Camera-type eye (tissue), 1 donor: ENCODE measurements around the genes URGCP and OGDH.

GRCh38 chr7:43695222-43695841 is 34.0 kb downstream of the COA1 start:
- RAMPAGE, long total RNA: no peak

- RAMPAGE, long total RNA: no peak
These were observed 25.5 kb downstream of the COA1 start for GRCh38 chr7:43703512-43704460.

DNA sequence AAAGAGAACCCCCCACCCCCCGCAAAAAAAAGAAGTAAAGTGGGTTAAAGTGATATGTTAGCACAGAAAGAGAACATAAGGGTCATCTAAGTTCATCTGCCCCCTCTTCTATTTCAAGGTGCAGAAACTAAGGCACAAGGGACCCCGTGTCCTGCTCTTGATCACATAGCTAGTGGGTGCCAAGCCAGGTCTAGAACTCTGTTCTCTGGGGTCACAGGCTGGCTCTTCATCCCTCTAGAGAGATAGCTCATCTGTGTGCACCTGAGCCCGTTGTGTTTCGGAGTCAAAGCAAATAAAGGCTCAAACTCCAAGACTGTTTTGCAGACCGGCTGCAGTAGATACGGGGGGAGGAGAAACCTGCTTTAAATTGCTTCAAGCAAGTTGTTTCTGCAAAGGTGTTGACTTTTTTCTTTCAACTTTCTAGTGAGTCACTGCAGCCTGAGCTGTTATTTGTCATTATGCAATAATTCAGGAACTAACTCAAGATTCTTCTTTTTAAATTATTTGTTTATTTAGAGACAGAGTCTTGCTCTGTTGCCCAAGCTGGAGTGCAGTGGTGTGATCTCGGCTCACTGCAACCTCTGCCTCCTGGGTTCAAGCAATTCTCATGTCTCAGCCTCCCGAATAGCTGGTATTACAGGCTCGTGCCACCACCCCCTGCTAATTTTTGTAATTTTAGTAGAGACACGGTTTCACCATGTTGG is 6.4 kb downstream of the BLVRA start:
- RAMPAGE, long total RNA: no peak

DNA sequence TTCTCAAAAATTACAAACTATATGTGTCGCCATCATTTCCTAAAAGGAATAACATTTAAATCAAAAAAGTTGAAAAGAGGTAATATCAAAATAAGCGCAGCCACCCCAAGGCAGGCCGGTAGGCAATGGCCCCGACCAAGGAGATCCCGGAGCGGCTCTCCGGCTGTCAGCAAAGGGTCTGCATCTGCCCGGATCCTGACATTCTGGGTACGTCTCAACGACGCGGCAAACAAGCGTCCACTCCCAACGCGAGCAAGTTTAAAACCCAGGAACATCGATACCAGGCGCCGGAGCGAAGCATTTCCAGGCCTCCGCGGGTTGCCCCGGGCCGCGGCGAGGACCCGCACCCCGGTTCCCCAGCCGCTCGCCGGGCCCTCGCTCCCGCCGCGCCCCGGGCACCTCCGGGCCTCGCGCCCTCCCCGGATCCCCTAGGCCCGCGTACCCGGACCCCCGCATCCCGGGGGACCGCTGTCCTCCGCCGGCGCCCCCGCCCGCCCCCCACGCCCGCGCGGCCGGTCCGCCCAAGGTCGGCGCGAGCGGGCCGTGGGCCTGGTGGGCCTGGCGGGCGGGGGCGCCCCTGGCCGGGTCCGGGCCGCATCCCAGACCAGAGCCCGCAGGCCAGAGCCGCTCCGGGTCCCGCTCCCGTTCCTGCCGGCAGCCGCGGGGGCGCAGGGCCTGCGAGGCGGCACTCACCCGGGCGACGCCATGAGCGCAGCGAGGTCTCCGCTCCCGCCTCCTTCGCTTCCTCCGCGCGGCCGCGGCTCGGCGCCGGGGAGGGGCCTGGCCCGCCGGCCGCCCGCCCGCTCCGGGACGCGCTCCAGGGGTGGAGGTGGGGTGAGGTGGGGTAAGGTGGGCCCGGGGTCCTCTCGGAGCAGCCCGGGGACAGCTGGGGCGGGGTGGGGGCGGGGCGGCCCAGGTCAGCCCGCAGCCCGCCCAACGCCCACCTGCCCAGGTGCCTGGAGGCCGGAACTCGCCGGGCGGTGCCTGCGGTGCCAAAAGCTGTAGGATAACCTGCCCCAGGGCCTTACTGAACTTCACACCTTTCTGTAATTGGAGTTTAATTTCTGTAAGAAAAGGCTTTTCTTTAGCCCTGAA is at the start of gene URGCP:
TSS of gene URGCP (minus strand) at position 728 of the 1,095 bp plus-strand sequence.
- RAMPAGE, long total RNA: no peak

DNA sequence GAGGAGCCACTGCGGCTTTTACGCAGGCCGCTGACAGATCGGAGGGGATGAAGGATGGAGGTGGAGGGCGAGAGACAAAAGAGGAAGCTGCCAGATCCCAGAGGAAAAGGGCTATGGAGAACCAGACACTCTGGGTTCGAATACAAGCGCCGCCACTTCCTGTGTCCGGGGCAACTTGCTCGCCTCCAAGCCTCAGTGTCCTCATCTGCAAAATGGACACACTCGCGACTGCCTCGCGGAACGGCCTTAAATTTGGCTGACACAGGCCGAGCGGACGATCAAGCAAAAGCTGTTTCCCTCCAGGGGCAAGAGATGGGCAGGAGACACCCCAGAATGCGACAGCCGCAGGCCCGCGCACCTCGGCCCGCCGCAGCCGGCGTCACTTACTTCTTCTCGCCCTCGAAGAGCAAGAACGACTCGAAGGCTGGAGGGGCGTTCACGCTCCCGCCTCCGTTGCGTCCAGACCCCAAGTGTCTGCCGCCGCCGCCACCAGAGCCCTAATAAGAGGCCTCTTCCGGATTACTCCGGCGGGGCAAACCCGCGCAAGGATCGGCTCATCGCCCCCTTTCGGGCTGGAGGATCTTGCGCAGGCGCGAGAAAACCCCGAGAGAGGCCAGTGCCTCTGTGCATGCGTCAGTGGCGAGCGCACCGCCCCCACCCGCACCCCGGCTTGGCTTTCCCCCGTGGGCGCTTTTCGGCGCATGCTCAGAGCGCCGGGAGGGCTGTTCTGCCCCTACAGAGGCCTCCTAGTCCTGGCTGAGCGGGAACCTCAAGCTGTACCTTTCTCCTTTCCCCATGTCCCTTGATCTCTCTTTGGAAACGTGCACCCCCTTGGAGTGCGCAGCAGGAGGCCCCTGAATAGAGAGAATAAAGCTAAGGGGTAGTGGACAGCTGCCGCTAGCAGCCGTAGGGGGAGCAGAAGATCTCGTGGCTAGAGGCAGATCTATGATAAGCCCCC is 21.3 kb downstream of the SPDYE1 start:
- RAMPAGE, long total RNA: no peak

GRCh38 chr7:44040199-44040883 is 4.2 kb upstream of the DBNL start:
- RAMPAGE, long total RNA: no peak

DNA sequence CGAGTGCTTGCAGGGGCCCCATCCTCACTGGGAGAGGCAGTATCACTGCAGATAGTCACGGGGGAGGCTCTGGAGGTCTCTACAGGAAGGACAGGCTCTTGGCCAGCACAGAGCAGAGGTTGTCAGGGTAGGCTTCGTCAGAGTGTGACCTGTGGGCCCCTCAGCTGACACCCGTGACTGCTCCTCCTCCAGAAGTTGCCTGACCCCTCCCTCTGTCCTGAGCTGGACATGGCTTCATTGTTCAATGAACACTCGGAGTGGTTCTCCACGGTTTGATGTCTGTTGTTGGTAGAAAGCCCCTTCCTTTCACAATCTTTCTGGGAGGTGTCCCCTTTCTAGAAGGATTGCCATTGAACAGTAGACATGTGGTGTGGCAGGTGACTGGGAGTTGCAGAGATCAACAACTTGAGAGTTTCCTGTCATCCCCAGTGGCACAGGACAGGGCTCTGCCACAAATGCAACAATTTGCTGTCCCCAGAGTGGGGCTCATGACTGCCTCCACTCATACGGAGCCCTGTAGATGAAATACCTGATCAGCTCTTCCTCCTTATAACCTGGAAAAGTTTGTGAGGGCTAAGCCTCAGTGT is 6.2 kb downstream of the DBNL start:
- RAMPAGE, long total RNA: no peak

DNA sequence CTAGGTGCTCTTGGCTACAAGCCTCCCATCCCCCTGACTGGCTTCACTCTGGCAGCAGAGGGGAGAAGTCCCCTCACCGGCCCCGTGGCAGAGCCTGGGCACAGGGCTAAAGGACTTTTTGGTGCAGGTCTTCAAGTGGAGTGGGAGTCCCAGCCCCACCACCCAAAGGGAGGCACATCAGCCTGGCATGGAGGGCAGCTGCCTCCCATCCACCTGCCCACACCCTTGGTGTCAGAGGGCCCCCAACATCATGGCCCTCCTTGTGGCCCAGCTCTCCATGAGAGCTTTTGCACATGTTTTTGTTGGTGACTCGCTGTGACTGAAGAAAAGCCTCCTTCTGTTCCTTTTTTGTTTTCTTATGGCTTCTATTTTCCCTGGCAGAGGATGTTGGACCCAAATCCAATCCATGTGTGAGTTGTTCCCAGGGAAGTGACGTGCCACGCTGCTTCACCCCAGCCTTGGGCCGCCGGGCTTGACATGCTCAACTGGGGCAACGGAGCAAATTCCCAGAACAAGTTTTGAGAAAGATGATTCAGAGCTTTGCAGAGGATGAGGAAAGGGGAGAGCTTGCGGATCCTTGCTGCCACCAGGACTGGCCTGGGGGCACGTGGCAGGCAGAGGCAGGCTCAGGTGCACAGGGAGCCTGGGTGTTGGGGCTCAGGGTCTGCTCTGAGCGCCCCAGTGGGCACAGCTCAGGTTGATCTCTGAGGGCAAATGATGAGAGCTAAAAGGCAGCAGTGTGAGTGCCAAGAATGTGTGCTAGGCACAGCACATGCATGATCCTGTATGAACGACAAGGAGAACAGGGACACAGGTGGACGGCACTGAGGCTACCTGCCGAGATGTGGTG is 1.9 kb upstream of the AEBP1 start:
- RAMPAGE, long total RNA: no peak

DNA sequence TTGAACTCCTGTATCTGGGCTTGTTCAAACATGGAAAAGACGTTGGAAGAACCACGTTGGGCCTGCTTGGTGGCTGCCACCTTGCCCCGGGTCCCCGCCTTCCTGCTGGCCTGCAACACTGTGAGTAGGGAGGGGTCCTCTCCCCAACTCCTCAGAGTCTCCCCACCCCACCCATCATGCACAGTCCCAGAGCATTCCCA is 267 bp downstream of the MYL7 start:
- RAMPAGE, long total RNA: no peak

GRCh38 chr7:44143838-44144433 is 2.8 kb upstream of the MYL7 start:
- RAMPAGE, long total RNA: no peak

DNA sequence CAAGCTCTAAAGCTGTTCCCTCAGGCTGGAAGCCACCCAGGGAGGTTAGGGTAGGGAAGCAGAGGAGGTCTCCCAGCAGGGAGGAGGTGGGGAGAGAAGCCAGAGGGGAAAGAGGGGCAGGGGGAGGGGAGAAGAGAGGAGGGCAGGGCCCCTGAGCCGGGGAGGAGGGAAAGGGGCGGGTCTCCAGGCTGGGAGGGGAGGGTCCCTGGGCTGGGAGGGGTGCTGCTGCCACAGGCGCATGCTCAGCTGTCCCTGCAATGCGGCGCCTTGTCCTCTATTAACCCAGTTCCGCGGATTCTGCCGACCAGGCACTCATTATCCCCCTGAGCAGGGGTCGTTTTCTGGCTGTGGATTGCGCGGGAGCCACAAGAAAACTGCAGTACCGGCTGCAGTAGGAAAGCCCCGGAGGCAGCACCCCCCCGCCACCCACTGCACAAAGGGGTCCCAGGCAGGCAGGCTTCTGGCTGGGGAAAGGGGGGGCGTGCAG is 49.3 kb downstream of the CAMK2B start:
- RAMPAGE, long total RNA: no peak

DNA sequence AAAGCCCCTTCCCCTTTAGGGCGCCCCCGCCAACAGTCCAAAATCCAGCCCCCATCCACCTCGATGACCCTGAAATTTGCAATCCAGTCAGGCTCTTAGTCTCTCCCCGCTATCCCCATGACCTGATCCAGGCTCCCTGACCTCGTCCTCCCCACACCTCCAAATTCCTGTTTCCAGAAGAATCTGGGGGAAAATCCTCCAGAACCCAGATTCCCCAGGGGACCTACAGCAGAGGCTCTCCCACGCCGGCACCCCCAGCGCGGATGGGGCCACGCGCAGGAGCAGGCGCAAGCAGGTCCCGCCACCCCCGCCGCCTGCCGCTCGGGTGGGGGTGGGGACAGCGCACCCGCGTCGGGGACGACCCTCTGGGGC is 817 bp downstream of the CAMK2B start:
- RAMPAGE, long total RNA: no peak

GRCh38 chr7:44467315-44467702 is 23.1 kb downstream of the NUDCD3 start:
- RAMPAGE, long total RNA: no peak

GRCh38 chr7:44561893-44562884 is 11.5 kb downstream of the DDX56 start:
- RAMPAGE, long total RNA: no peak

- RAMPAGE, long total RNA: no peak
These were observed 10.4 kb upstream of the OGDH start for GRCh38 chr7:44595989-44596379.

- RAMPAGE, long total RNA: no peak
These were observed at the start of gene OGDH for GRCh38 chr7:44605896-44606885. Gene OGDH (plus strand): TSS chr7:44606627.

DNA sequence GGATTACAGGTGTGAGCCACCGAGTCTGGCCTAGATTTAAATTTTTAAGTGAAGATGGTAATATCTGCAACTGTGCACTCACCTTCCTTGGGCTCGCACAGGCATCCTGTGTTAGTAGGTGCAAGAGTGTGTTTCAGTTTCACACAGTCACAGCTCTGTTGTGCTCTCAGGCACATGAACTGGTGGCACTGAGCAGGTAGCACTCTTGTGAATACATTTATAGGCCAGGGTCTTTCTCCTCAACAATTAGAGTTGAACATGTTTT is 17.4 kb downstream of the OGDH start:
- RAMPAGE, long total RNA: no peak

DNA sequence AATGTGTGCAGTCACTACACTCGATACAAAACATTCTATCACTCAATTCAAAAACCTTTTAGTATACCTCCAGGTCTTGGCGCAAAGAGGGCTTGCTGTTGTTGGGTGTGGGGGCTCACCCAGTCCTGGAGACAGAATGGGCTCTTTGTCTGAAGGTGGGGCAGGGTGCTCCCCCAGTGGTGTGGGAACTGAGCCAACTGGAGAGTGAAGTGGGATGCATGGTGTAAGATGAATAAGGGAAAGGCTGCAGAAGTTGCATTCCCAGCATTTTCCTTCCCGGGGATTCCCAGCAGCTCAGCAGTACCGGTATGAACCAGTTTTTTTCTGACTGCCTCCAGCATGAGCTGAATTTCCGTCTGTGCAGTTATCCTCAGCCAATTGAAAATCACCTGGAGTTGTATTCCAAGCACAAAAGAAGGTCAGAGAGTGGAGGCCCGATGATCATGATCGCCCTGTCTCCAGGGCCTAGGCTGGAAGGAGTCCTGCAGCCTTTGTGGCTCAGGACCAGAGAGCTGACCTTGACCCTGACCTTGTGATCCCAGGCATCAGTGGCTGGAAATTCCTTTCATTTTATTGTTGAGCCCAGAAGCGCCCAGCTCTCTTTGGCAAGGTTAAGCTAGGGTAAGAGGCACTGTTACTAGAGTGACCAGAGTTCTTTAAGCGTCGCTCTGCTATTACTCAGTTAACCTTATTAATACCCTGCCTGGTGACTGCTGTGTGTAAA is 33.3 kb downstream of the OGDH start:
- RAMPAGE, long total RNA: no peak

DNA sequence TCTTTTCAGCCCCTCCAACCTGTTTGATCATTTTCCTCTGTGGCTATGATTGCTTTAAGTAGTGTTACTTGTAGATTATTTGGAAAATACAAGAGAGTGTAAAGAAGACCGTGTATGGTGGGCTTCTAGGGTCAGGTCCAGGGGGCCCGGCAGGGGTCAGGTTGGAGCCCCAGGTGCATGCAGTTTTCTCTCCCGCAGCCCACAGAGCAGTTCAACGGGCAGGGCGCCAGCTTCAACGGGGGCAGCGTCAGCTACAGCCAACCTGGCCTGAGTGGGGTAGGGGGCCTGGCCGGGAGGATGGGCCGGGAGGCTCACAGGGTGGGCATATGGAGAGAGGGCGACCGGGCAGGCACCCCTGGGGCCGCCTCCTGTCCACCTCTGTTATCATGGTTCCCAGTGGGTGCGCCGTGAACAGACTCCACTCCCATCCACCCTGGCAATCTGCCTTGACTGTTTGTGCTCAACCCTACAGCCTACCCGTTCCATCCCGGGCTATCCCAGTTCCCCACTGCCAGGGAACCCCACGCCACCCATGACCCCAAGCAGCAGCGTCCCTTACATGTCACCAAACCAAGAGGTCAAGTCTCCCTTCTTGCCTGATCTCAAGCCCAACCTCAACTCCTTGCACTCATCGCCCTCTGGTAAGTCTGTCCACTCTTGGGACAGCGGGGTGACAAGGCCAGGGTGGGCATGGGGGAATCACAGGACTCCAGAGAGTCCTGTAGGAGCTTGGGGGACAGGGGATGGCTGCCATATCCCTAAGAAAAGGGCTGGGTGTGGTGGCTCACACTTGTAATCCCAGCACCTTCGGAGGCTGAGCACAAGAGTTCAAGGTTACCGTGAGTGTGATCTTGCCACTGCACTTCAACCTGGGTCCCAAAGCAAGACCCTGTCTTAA is 11.6 kb downstream of the ZMIZ2 start:
- RAMPAGE, long total RNA: no peak

DNA sequence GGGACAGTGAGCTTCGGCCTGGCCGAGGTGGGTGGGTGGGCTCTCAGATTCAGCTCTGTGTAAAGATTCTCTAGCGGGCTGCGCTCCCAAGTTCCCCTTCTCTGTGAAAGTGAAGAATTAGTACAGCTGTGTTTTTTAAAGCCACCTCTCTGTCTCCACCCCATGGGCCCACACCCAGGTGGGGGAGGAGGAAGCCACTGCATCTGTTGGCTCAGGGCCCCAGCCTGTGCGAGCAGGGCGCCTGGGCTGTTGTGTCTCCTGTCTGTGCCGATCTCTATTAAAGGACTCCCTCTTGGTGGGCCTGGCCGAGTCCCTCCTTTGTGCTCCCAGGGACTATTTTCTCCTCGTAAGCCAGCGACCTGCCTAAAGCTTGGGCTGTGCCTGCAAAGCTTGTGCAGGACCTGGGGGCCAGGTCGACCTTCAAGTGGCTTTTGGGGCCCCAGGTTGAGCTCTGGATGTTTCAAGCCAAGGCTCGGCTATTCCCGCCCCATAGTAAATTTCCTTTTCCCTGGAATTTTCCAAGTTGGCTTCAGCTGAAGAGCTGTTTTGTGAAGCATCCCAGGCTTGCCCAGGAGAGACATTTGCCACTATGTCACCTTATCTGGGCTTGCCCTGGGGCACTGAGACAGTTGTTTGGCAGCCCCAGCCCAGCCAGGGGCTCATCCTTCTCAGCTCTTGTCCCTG is 19.9 kb downstream of the ZMIZ2 start:
- RAMPAGE, long total RNA: no peak